Placental epithelial cell (primary cell): ENCODE measurements around a stretch of chr17.

DNA sequence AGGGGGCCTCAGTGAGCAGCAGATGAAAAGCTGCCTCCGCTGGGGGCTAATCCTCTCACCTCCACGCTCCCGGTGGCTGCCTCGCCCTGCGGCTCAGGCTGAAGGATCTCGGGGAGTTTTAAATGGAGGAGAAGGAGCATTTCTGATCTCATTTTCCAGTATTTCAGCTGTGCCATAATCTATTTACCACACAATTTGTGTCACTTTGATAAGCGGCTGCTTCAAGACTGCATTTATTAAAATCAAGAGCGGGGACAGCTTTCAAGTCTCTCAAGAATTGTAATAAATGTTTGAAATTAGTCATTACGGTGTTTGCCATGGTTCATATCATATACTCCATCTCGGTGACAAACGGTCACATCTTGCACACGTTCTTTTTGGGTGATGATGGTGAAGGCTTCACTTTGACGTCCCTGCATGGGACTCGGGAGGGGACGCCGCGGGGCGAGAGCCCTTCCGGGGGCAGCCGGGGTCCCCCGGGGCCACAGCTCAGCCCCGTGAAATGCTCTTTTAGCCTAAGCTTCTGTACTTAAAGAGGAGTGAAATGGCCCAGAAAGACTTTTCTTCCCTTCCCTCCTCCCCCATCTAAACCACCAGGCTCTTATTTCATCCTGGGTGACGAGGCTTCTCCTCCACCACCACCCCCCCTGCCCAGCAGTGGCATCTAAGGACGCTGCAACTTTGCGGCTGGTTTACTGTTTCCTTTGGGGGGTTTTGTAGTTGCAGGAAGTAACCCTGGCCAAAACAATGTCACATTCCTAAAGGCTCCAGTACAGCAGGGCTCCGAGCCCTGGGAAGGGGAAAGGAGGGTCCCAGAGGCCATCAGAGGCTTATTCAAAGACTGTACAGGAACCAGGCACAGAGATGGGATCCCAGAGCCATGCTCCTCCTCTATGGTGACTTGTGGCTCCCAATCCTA, 313.1 kb upstream of the TNRC6C start:
- CAGE, long polyA plus RNA, result no peak

DNA sequence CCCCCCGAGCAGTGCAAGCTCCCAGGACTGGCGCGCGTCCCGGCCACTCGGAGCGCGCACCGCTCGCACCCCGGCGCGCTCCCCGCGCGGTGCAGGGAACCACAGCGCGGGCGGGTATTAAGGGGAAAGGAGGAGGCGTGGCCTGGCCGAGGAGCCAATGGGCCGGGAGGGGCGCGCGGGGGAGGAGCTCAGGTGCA, 253 bp upstream of the TNRC6C start:
- CAGE, long polyA plus RNA, result no peak

DNA sequence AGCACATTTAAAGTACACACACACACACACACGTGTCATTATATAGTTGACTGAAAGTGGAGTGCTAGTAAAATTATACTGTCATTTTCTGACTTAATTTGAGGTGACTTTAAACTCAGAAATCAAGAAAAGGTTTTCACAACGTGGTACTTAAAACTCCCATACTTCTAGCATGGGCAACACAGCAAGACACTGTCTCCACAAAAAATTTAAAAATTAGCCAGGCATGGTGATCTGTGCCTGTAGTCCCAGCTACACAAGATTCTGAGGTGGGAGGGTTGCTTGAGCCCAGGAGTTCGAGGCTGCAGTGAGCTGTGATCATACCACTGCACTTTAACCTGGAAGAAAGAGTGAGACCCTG, 37.2 kb downstream of the TNRC6C start:
- CAGE, long polyA plus RNA, result no peak

GRCh38 chr17:78108019-78108561, 20.5 kb downstream of the TMC6 start:
- CAGE, long polyA plus RNA, result no peak

DNA sequence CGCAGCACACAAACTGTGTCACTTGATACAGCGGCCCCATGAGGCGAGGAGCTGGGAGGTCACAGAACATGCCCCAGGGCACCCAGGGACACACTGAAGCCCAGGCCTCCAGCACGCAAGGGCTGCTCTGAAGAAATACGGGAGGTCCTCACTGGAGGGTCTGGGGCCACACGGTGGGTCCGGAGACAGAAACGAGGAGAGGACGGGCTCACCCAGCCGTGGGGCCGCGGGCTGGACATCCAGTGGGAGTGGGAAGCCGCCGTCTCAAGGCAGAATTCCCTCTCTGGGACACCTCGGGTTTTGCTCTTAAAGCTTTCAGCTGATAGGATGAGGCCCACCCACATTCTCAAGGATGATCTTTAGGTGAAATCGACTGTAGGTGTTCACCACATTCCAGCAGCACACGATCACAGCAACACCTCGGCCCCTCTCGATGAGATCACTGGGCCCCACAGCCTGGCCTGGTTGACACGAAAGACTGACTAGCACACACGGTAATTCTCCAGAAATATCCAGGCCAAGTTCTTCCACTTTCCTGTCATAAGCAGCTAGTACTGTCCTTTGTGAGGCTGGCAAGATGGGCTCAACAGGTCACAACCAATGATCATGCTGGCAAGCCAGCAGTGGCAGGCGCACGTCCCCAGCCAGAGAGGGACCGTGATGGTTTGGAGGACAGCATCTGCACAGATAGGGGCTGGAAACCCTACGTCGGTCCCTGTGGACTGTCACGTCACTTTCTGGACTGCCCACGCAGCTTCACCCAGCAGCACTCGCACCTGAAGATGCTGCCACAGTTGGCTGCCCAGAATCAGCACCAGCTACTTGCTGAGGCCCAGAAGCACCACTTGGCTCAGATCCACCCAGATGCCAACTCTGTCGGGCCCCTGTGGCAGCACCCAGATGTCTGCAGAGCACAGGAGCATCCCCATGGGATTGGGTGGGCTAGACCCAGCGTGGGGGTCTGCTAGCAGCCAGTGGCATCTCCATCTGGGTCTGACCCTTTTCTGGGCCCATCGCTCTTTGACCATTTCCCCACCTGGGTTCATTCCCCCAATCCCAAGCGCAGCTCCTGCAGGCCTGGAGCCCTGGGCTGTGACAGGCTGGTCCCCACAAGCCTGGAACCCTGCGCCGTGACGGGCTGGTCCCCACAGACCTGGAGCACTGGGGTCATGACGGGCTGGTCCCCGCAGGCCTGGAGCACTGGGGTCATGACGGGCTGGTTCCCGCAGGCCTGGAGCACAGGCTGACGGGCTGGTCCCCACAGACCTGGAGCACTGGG, 17.4 kb downstream of the TMC6 start:
- CAGE, long polyA plus RNA, result no peak

DNA sequence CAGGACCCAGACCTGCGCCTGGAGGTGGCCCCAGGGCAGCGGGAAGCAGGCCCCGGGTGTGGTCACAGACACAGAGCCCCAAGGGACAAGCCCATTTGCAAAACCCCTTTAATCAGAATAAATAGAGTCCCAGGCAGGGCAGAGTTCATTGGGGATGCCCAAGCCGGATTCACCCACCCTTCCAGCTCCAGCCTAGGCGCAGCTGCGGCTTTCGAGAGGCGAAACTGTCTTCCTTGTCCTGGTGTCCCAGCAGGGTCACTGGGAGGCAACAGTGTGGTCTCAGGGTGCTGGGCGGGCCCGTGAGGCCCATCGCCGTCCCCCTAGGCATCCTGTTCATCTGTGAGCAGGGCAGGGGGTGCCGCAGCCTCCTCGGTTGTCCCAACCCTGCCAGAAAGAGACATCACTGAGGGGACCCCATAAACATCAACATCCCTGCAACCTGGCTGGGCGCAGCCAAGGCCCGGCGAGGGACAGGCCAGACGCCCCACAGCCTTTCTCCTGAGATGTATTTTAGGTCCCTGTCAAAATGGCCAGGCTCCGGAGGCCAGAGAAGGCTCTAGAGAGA, 15.6 kb downstream of the TMC6 start:
- CAGE, long polyA plus RNA, result no peak

GRCh38 chr17:78126833-78128093, 1.3 kb downstream of the TMC6 start:
- CAGE, long polyA plus RNA, result no peak

GRCh38 chr17:78144099-78145101, 1.8 kb upstream of the C17orf99 start:
- CAGE, long polyA plus RNA, result no peak

DNA sequence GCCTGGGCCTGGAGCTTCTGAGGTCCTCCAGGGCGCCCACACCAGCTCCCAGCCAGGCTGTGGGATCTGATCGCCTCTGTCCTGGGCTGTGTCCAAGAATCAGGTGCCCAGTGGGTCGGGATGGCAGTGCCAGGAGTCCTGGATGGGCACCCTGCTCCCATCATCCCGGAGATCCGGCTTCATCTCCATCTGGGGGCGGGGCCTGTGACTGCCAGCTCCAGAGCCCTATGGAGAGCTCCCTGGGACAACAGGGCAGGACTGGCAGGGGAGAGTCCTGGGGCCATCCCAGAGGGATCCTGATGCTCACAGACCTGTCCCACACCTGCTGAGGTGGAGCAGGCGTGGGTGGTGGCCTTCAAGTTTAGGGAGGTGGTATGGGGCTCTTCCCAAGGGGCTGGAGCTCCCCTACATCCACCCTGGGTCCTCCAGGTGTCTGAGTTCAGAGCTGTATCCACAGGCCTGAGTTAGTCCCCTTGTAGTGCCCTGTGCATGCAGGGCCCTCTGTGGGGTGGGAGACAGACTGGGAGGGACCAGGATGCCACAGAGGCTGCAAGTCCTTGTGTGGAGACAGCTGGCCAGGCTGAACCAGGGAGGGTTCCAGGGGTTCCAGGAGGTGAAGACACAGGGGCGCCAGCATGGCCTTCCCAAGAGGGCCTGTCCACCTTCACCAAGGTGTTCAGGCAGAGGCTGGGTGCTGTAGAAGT, 1.1 kb downstream of the SYNGR2 start:
- CAGE, long polyA plus RNA, result no peak

GRCh38 chr17:78173898-78174235, 5.5 kb downstream of the SYNGR2 start:
- CAGE, long polyA plus RNA, result no peak

- CAGE, long polyA plus RNA, result no peak
Observed at GRCh38 chr17:78197000-78197758, 10.0 kb downstream of the AFMID start.

DNA sequence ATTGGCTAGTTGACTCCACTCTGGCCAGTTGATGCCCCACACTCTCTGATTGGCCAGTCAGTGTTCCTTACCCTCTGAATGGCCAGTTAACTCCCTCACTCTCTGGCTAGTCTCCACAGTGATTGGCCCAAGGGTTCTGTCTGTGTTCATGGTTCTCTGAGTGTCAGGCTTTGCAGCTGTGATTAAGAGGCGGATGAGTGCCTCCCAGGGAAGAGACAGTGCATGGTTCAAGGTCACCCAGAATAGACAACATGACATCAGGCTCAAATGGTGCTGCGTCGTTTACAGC, 10.1 kb downstream of the TMEM235 start:
- CAGE, long polyA plus RNA, result no peak

DNA sequence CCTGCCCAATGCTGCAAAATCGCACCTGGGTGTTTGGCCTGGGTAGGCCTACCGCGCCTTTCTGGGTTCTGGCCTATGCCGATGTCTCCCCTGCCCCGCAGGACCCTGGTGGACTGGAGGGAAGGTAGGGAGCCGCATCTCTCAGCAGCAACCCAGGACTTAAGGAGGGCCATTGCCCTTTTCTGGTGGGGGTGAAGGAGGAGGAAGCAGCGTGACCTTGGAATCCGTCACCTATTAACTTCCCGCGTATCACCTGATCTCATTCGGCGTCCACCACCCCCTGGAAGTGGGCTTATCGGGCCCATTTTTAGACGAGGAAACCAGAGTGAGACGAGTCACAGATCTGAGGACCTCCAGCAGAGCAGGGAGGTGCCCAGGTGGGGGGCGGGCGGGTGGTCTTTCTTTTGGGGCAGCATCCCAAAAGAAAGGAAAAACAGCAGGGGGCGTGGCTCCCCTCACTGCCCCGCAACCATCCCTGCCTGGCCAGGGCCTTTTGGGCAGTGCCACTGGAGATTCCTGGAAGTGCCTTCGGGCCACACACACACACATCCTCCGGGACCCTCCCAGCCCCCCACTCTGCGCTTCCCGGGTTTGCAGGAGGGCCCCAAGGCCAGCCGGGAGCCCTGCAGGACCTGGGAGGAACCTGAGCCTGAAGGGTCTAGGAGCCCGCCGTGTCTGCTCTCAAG, 36.5 kb downstream of the TMEM235 start:
- CAGE, long polyA plus RNA, result no peak

GRCh38 chr17:78377776-78378114, 704 bp upstream of the PGS1 start:
- CAGE, long polyA plus RNA, result no peak

DNA sequence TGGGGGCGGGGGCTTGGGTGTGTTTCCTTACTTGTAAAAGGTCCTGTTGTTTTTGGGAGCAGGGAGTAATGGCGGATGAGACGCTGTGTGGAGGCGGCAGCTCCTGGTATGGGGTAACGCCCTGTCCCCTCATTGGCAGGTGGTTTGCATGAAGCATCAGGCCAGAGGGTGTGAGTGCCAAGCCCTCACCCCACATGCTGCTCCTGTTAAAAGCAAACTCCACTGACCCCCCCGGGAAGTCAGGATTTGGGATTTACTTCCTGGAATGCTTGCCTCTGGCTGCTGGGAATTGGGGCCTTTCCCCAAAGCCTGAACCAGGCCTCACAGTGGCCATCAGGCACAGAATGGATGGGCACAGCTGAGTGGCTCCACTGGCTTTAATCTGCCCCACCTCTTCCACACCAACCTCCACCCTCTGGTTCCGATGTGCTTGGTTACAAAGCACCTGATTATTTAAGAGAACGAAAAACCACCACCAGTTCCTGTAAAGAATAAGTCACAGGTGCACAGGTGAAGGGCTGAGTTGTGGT, 45.0 kb downstream of the PGS1 start:
- CAGE, long polyA plus RNA, result no peak

DNA sequence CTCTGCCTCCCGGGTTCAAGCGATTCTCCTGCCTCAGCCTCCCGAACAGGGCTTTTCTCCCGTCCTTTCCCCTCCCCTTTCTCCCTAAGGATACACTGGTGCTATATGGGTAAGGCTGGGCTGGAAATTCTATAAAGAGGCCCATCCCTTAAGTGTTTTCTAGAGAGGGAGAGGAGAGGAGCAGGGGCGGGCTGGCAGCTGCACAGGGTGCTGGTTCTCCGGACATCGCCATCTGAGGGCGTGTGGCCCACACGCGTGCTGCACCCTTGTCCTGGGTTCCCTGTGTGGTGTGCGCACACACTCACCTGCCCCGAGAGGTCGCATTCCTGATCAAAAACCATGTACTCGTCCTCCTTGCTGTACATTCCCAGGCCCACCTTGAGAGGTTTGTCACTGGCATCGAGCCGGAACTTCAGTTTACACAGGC, 72.2 kb downstream of the DNAH17 start:
- CAGE, long polyA plus RNA, result no peak

- CAGE, long polyA plus RNA, result no peak
Observed at GRCh38 chr17:78588509-78588997, 11.4 kb upstream of the DNAH17 start.

DNA sequence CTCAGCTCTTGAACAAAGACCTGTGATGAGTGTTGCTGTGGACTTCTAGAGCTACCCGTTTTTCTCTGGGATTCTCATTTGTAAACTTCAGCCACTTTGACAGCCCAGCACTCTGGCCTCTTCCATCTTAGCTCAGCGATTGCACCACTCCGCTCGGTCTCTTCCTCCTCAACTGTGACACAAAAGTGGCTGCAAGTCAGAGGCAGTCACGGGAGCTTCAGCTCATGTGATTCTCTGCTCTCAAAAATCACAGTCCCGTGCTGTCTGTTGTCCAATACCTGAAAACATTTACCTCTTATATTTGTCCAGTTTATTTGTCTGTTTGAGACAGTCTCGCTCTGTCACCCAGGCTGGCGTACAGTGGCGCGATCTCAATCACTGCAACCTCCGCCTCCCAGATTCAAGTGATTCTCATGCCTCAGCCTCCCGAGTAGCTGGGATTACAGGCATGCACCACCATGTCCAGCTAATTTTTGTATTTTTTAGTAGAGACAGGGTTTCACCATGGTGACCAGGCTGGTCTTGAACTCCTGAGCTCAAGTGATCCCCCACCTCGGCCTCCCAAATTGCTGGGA, 75.8 kb upstream of the DNAH17 start:
- CAGE, long polyA plus RNA, result no peak

GRCh38 chr17:78675501-78675885, 98.3 kb upstream of the DNAH17 start:
- CAGE, long polyA plus RNA, result no peak

DNA sequence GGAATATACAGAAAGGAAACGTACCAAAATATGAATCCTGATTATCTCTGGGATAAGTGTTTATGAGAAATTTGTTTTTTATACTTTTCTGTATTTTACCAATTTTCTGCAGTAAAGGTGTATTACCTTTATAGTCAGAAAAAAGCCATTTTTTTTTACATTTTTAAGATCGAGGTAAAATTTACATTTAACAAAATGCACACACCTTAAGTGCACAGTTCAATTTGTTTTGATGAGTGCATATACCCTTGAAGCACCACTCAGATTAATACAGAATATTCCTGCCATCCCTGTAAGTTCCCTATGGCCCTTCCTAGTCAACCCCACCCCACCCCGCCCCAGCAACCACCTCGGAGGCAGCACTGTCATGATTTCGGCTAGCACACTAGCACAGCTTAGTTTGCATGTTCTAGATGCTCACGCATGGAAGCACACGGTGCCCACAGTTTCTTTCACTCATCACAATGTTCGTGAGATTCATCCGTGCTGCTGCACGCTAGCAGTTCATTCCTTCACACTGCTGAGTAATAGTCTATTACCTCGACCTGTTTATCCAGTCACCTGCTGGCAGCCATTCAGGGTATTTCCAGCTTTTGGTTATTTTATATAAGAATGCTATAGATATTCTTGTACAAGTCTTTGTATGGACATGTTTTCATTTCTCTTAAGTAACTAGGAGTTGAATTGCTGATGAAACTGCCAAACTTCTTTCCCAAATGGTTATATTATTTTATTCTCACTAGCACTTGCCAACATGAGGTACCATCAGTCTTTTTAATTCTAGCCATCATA, 75.9 kb downstream of the CYTH1 start:
- CAGE, long polyA plus RNA, result no peak